Stomach (tissue), 7 donors: ENCODE measurements around the gene NDUFS4.

DNA sequence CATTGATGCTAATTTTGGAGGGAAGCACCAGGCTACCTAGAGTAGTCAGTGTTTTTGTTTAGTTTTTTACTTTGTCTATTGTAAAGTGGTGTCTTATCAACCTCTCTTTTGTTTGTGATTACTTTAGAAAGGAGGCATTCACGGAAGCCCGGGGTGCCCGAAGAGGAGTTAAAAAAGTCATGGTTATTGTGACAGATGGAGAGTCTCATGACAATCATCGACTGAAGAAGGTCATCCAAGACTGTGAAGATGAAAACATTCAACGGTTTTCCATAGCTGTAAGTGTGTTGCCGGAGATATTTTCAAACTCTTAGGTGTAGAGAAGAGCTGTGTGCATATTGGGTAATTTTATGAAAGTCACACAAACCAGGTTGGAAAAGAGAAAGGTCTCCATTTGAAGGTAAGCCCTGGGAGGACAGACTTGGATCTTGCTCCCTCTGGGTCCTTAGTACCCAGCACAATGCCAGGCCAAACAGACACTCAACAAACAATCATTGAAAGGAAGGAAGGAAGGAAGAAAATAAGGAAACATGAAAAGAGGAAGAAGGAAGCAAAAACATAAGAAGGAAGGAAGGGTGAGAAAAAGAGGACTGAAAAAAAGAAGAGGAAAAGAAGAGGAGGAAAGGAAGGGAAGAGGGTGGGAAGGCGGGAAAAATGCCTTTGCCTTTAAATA is 100.1 kb downstream of the ITGA1 start:
- PRO-cap, result no peak
- RAMPAGE, long total RNA, 5 experiments, result start-site peak on the plus strand in 3 of 5 experiments, centred at positions 224 to 301 of the sequence, 12 to 26 reads per replicate
- RRBS, result no CpG with 5 or more reads among the region's 7 CpGs

- PRO-cap, result no peak
- RAMPAGE, long total RNA, 5 experiments, result no peak in any of the 5 experiments
- RRBS, result no CpG with 5 or more reads among the region's 7 CpGs
These were observed 1.4 kb upstream of the FST start for GRCh38 chr5:53479038-53479373.

GRCh38 chr5:53560282-53561553 is at the start of gene NDUFS4:
TSS of gene NDUFS4 (plus strand) at chr5:53560639.
- PRO-cap, result unidirectional peak, plus-strand start at chr5:53560639; bidirectional peak, plus-strand start at chr5:53561003, minus-strand start at chr5:53560879
- RAMPAGE, long total RNA, 5 experiments, result start-site peak on the plus strand in 5 of 5 experiments, at chr5:53560633-53560665 at its widest, 122 to 5,304 reads per replicate
- RRBS, result 2% methylated on average over 11 of the region's 34 CpGs

GRCh38 chr5:54017447-54018030 is 292.8 kb downstream of the ARL15 start:
- PRO-cap, result no peak
- RAMPAGE, long total RNA, 5 experiments, result start-site peak on the minus strand in 1 of 5 experiments, at chr5:54017587-54017653 at its widest, 8 reads per replicate
- RRBS, result no CpG with 5 or more reads among the region's 4 CpGs

GRCh38 chr5:54136856-54137406 is 173.4 kb downstream of the ARL15 start:
- PRO-cap, result no peak
- RAMPAGE, long total RNA, 5 experiments, result no peak in any of the 5 experiments
- RRBS, result no CpG with 5 or more reads among the region's 3 CpGs

DNA sequence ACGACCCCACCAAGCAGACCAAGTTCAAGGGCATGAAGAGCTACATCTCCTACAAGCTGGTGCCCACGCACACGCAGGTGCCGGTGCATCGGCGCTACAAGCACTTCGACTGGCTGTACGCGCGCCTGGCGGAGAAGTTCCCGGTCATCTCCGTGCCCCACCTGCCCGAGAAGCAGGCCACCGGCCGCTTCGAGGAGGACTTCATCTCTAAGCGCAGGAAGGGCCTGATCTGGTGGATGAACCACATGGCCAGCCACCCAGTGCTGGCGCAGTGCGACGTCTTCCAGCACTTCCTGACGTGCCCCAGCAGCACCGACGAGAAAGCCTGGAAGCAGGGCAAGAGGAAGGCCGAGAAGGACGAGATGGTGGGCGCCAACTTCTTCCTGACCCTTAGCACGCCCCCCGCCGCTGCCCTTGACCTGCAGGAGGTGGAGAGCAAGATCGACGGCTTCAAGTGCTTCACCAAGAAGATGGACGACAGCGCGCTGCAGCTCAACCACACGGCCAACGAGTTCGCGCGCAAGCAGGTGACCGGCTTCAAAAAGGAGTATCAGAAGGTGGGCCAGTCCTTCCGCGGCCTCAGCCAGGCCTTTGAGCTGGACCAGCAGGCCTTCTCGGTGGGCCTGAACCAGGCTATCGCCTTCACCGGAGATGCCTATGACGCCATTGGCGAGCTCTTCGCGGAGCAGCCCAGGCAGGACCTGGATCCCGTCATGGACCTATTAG is 1.4 kb downstream of the SNX18 start:
- PRO-cap, result no peak
- RAMPAGE, long total RNA, 5 experiments, result start-site peak on the plus strand in 1 of 5 experiments, centred at position 313 of the sequence, 14 reads per replicate
- RRBS, result 83% methylated on average over 19 of the region's 51 CpGs

- PRO-cap, result no peak
- RAMPAGE, long total RNA, 5 experiments, result start-site peak on the plus strand in 2 of 5 experiments, at chr5:54544076-54544409 at its widest, 22 to 65 reads per replicate
- RRBS, result no CpG with 5 or more reads among the region's 5 CpGs
These were observed 26.6 kb downstream of the SNX18 start for GRCh38 chr5:54543991-54544729.

DNA sequence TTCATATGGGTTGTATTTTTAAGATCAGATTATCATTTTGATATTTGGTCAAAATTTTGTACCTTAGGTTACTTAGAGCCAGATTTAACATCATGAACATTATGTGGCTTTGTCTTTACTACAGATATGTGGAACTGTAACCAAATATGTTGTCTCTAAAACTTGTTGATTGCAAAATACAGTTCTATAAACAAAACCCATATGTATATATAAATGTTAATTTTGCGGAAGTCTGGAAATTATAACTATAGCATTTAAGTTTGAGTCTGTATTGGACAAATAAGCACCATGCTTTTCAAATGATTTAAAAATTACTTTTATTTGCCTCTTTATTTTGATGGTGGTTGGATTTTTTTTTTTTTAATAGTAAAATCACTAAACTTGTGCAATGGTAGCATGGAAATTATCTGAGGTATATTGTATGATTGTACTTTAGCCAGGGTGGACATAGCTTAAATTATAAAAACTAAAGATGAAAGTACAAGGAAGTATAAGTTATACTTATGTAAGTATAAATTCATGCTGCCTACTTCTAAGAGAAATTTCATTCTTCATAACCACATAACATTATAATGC is 27.6 kb downstream of the SNX18 start:
- PRO-cap, result no peak
- RAMPAGE, long total RNA, 5 experiments, result start-site peak on the plus strand in 2 of 5 experiments, centred at positions 287 to 288 of the sequence, 12 to 29 reads per replicate
- RRBS, result no CpG with 5 or more reads among the region's 1 CpG

- PRO-cap, result unidirectional peak, plus-strand start at chr5:54671563
- RAMPAGE, long total RNA, 5 experiments, result no peak in any of the 5 experiments
- RRBS, result no CpG with 5 or more reads among the region's 8 CpGs
These were observed 153.6 kb downstream of the SNX18 start for GRCh38 chr5:54670910-54671752.

DNA sequence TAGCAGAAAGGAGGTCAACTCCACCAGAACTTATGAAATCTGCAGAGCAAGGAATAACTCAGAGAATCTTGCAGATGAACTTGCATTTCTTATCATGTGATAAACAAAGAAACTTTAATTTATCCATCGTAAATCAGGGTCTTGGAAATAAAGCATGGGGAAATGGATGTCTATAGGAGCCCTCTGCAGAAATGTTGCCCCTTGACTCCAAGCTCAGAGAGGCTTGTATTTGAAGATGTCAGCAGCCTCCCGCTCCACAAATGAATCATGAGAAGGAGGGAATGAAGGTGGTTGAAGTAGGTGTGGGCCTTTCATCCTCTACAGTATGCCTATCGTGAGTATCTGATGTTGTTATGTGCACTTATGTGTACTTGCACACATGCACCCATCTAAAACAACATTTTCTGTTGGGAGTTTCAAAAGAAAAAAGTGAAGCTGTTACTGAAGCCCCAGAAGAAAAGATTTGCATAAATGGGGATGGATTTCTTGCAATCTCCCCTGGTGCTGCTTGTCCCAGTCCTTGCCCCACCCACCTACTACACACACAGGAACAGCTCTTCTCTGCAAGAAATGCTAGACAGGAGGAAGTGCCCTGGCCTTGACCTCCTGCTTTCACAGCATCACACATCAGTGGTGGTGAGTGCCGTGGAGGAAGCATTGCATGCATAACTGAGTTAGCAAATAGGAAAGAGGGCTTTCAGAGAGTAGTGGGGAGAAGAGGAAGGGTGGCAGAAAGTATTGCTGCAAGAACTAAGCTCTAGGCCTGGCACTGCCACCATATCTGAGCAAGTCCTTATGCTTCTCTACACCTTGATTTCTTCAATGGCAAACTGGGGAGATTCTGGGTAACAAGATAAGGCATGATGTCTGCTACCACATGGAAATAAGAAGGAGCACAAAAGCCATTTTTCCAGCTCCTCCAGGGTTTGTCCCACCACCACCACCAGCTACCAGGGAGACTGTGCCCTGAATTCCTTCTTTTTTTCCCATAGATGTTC is 156.1 kb downstream of the SNX18 start:
- PRO-cap, result no peak
- RAMPAGE, long total RNA, 5 experiments, result no peak in any of the 5 experiments
- RRBS, result no CpG with 5 or more reads among the region's 4 CpGs

DNA sequence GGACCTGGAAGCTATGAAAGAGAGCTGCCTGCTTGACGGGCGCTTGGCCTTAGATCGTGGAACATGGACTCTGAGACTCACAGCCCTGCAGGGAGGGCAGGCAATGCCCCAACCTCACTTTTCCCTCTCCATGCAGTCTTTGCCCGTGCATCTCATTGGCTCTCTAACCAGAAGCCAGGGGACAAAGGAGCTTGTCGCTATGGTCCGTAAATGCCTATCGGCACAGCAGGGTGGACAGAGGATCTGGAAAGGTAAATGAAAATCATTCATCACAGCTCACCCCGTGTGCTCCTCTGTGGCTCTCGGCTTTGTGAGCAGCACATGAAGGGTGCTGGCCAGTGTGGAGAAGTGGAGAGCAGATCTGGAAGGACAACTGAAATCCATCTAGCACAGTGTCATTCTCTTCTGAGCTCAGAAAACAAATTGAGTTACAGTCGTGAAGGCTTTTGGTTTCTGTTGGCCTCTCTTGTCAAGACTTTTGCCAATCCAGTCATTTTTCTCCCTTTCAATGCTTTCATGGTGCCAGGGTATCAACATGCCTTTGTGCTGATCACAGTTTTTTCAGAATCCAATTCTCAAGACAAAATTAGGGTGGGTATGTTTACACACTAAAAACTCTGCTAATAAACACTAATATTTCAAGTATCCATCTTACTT is 186.2 kb downstream of the SNX18 start:
- PRO-cap, result no peak
- RAMPAGE, long total RNA, 5 experiments, result no peak in any of the 5 experiments
- RRBS, result no CpG with 5 or more reads among the region's 10 CpGs

- PRO-cap, result no peak
- RAMPAGE, long total RNA, 5 experiments, result no peak in any of the 5 experiments
- RRBS, result no CpG with 5 or more reads among the region's 7 CpGs
These were observed 201.9 kb downstream of the SNX18 start for GRCh38 chr5:54719308-54720082.

DNA sequence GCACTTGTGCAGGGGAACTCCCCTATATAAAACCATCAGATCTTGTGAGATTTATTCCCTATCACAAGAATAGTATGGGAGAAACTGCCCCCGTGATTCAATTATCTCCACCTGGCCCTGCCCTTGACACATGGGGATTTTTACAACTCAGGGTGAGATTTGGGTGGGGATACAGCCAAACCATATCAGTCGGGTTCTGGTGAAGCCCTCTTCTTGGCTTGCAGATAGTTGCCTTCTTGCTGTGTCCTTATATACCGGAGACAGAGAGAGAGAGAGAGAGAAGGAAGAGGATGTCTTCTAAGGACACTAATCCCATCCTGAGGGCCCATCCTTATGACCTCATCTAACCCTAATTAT is 208.7 kb downstream of the ESM1 start:
- PRO-cap, result no peak
- RAMPAGE, long total RNA, 5 experiments, result no peak in any of the 5 experiments
- RRBS, result no CpG with 5 or more reads among the region's 3 CpGs

GRCh38 chr5:54901173-54901784 is 84.1 kb downstream of the ESM1 start:
- PRO-cap, result no peak
- RAMPAGE, long total RNA, 5 experiments, result no peak in any of the 5 experiments
- RRBS, result no CpG with 5 or more reads among the region's 9 CpGs

- PRO-cap, result no peak
- RAMPAGE, long total RNA, 5 experiments, result no peak in any of the 5 experiments
- RRBS, result no CpG with 5 or more reads among the region's 8 CpGs
These were observed 13.4 kb upstream of the GPX8 start for GRCh38 chr5:55146608-55146987.

- PRO-cap, result no peak
- RAMPAGE, long total RNA, 5 experiments, result no peak in any of the 5 experiments
- RRBS, result no CpG with 5 or more reads among the region's 5 CpGs
These were observed 48.8 kb downstream of the MTREX start for GRCh38 chr5:55356602-55356963.

DNA sequence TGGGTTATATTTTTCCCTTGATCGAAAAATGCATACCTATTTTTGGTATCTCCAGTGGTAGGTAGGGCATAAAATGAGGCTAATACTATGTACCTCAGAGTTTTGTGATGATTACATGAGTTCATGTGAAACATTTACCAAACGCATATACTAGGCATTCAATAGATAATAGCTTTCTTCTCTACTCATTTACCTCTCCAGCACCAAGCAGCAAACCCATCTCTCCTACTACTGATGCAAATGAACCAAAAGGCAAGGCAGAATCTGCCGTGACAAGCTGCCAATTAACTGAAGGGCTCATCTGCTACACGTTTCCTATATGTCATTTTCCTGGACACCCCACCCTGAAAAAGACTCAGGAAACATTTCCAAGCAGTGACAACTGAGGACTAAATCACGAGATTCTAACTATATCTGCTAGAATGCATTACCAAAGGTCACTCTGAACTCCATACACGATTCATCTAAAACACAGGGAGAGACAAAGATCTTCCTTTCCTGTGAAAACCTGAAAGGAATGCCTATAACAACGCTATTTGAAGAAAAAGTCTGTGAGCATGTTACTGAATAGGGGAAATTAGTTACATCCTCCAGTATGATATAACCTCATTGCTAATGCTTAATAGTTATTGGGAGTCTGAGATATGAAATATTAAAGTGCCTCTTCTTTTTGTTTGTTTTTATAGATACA is 12.9 kb downstream of the PLPP1 start:
- PRO-cap, result no peak
- RAMPAGE, long total RNA, 5 experiments, result start-site peak on the minus strand in 1 of 5 experiments, centred at position 526 of the sequence, 5 reads per replicate
- RRBS, result no CpG with 5 or more reads among the region's 7 CpGs

DNA sequence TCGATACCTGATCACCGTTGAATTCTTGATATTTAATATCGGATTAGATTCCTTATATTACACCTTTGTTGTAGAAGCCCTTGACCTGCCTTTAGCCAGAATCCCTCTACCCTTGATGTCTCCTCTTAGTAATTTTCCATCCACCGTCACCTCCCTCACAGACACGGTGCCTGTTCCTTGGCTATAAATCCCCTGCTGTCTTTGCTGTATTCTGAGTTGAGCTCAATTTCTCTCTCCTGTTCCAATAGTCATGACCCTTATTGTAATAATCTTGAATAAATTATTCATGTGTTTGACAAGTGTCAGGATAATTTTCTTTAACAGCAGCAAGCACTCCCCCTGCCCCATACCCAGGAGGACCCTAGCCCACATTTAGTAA is 808 bp upstream of the PLPP1 start:
- PRO-cap, result no peak
- RAMPAGE, long total RNA, 5 experiments, result no peak in any of the 5 experiments
- RRBS, result no CpG with 5 or more reads among the region's 5 CpGs

- PRO-cap, result bidirectional peak, plus-strand start at chr5:55569100, minus-strand start at chr5:55568917
- RAMPAGE, long total RNA, 5 experiments, result no peak in any of the 5 experiments
- RRBS, result no CpG with 5 or more reads among the region's 11 CpGs
These were observed 34.0 kb upstream of the PLPP1 start for GRCh38 chr5:55568633-55569212.

DNA sequence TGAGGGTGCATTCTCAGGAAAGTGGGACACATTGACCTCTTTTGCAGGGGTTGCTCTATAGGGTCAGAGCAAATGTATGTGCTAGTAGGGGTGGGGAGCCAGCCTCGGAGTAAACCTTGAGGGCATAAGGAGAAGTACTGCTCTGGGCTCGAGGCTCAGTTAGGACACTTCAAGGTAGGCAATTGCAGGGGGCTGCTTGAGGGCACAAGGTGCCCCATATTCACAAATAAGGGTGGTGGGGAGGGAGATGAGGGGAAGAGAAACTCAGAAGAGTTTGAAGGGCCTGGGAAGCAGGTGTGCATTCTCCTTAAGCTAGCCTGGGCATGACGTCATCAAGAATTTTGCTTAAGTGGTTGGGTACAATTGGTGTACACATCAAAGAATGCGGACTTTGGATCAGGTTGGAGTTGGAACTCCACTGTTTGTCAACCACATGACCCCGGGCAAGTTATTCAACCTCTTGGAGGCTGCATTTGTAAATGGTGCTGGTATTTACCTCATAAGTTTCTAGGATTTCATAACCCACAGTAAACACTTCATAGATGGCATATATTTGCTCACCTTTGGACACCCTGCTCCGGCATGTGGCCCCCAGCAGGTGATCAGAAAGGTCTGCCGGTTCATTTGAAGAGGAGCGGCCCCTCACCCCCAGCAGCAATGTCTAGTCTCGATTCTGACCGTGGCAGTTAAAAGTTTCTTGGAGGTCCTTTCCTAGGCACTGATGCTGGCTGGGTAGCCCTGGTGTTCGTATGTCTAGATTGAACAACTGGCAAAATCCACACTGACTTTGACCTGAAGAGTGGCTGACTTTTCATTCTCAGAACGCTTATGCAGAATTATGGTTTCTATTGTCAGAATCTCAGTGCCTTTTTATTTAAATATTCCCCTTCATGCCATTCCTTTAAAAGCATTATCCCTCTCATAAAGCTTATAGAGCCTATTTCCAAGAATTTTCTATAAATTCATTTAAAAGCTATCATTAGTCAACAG is 60.7 kb downstream of the IL6ST start:
- PRO-cap, result no peak
- RAMPAGE, long total RNA, 5 experiments, result no peak in any of the 5 experiments
- RRBS, result 19% methylated on average over 2 of the region's 12 CpGs